ENCODE data around the gene MAN2A1.

- PRO-cap = no peak
- RAMPAGE, long total RNA, 2 experiments = no peak in any of the 2 experiments
Observed at GRCh38 chr5:98927040-98927684, 1.6 kb downstream of the CHD1 start.

DNA sequence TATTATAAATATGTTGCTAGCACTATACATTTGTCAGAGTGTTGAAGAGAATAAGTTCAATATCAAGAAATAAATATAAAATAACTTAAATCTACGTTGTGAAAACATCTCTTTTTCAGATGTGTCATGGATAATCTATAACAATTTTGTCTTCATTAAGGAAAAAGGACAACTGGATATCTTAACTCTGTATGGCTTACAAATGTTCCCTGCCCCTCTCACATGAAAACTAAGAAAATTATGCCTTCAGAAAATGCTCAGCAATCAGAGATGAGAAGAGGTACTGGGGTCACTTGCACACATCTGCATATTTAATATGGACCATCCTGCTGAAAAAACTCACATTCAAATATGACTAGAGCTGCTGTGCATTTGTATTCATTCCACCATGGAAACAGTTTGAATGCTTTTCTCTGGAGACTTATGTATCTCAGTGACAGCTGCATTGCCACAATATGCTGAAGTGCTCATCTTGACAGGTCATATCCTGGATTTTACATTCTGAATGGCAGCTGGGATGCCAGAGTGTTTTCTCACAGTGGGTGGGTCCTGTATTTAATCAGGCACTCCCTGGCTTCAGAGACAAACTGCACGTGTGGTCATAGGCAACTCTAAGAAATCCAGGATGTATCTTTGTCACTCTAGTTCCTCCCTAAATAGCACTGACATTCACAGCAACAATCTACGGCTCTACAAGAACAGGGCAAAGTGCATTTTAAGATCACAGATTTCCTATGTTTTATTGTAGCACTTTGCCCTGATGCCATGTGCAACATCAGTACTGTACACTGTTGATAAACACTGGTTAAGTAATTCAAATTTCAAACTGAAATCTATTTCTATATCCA is 75.7 kb downstream of the ST8SIA4 start:
- PRO-cap = no peak
- RAMPAGE, long total RNA, 2 experiments = no peak in any of the 2 experiments

- PRO-cap = no peak
- RAMPAGE, long total RNA, 2 experiments = no peak in any of the 2 experiments
Observed at GRCh38 chr5:100855802-100856473, 47.1 kb downstream of the ST8SIA4 start.

DNA sequence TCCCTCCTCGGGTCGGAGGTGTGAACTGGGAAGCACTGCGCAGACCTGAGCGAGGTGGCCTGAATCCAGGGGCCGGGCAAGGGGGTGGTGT is 739 bp upstream of the PAM start:
- PRO-cap = no peak
- RAMPAGE, long total RNA, 2 experiments = no peak in any of the 2 experiments

GRCh38 chr5:102868011-102868313 is 112.9 kb downstream of the PAM start:
- PRO-cap = no peak
- RAMPAGE, long total RNA, 2 experiments = no peak in any of the 2 experiments

GRCh38 chr5:103017071-103017637 is 102.8 kb downstream of the GIN1 start:
- PRO-cap = no peak
- RAMPAGE, long total RNA, 2 experiments = no peak in any of the 2 experiments

- PRO-cap = no peak
- RAMPAGE, long total RNA, 2 experiments = no peak in any of the 2 experiments
Observed at GRCh38 chr5:103120667-103121457, 761 bp downstream of the PPIP5K2 start.

DNA sequence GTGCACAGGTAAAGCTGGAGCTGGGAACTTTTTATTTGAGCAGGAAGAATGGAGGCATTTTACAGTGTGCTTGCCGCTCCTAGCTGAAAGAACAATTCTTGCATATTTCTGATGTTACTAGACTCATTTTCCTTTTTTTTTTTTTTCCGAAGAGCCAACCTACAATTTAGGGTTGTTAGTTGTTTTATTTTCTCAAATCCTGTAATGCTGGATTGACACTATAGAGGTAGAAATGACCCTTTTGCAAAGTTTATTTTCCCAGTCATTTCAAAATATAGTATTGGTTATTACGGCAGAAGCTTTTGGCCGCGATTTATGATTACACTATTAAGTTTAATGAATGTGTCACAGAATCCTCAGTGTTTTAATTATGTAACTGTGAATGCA is 1.5 kb downstream of the MACIR start:
- PRO-cap = no peak
- RAMPAGE, long total RNA, 2 experiments = no peak in any of the 2 experiments

GRCh38 chr5:107464447-107464758 is 206.3 kb downstream of the EFNA5 start:
- PRO-cap = no peak
- RAMPAGE, long total RNA, 2 experiments = no peak in any of the 2 experiments

- PRO-cap = no peak
- RAMPAGE, long total RNA, 2 experiments = no peak in any of the 2 experiments
Observed at GRCh38 chr5:108686114-108686642, 61.5 kb upstream of the FER start.

DNA sequence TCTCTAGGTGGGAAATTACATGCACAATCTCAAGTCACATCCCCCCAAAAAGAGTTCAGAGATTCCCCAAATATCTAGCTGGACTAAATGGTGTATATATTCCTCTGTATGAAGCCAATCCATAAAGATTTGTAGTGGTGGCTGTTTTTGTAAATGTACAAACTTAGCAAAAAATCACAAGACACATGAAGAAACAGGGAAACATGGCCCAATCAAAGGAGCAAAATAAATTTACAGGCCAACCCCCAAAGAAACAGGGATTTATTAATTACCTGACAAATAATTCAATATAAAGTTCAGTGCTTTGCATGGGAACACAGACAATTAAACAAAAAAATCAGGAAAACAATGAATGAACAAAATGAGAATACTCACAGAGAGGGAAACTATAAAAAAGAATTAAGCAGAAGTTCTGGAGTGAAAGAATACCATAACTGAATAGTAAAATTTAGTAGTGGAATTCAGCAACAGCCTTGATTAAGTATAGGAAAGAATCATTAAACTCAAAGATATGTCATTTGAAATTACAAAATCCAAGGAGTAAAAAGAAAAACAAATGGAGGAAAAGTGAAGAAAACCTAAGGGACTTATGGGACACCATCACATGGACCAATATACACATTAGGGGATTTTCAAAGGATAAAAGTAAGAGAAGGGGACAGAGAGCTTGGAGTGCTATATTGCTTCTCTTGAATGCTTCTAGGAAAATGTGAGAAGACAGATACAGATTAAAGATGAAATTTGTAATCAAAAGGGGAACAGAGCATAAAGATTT is 319.3 kb downstream of the PJA2 start:
- PRO-cap = no peak
- RAMPAGE, long total RNA, 2 experiments = no peak in any of the 2 experiments

DNA sequence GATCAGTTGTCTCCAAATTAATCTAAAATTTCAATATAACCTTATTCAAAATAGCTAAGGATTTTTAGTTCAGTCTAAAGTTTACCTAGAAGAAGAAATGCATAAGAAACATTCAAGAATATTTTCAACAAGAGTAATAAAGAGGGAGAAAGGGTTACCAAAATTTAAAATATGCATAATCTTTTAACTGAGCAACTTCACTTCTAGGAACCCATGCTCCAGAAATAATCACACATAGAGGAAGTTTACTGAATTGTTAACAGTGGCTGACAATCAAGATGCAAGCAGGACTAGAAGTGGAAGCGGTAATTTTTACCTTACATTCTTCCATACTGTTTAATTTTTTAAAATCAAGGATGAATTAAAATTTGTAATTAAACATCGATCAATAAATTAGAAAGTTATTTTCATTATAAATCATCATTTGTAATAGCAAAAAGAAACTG is 1.8 kb downstream of the PJA2 start:
- PRO-cap = no peak
- RAMPAGE, long total RNA, 2 experiments = no peak in any of the 2 experiments

DNA sequence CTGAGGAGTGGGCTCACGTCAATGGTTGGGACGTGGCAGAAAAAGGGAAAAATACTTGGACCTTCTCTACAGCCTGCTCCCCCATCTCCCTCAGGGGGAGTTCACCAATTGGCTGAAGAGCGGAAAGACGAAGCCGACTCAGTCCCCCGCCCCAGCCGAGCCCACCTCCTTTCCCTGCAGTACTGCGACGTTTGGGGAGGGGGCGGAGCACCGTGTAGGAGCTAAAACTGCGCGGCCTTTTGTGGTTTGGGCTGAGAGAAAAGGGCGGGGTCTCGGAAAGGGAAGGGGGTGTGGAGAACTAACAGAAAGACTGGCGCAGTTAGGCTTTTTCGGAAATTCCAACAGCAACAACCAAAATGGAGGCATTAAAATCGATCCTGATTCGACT is 352 bp upstream of the PJA2 start:
- PRO-cap = bidirectional peak, plus-strand start at position 141 of the sequence, minus-strand start outside the sequence; unidirectional peak, plus-strand start at position 282 of the sequence
- RAMPAGE, long total RNA, 2 experiments = no peak in any of the 2 experiments

- PRO-cap = bidirectional peak, plus-strand start at chr5:109689438, minus-strand start at chr5:109689276; bidirectional peak, plus-strand start at chr5:109689692, minus-strand start at chr5:109689619; bidirectional peak, plus-strand start at chr5:109690049, minus-strand start at chr5:109689833; bidirectional peak, plus-strand start at chr5:109690299, minus-strand start at chr5:109690112
- RAMPAGE, long total RNA, 2 experiments = no peak in any of the 2 experiments
Observed at GRCh38 chr5:109689146-109690212, at the start of gene MAN2A1. TSS of gene MAN2A1 (plus strand) at chr5:109689927.

GRCh38 chr5:109709185-109709555 is 19.4 kb downstream of the MAN2A1 start:
- PRO-cap = no peak
- RAMPAGE, long total RNA, 2 experiments = no peak in any of the 2 experiments

- PRO-cap = no peak
- RAMPAGE, long total RNA, 2 experiments = no peak in any of the 2 experiments
Observed at GRCh38 chr5:109767294-109767967, 77.7 kb downstream of the MAN2A1 start.

- PRO-cap = no peak
- RAMPAGE, long total RNA, 2 experiments = no peak in any of the 2 experiments
Observed at GRCh38 chr5:109774517-109775044, 84.9 kb downstream of the MAN2A1 start.

DNA sequence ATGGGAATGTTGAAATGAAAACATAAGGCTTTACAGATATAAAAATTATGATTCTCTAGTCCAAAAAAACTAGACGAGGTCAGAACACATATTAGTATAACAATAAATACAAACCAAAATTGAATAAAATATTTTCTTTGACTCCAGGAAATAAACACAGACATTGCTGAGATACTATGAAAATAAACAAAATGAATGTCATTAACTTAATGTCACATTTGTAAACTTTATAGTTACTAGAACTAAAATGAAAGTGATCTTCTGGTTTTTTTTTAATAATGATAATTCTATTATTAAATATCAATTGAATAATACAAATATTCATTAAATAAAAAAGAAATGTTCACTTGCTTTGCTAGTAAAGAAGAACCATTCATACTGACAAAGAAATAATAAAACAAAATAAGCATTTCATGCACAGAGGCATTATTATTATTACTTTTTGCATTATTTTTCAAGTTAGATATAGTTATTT is 230.9 kb downstream of the TMEM232 start:
- PRO-cap = no peak
- RAMPAGE, long total RNA, 2 experiments = no peak in any of the 2 experiments

DNA sequence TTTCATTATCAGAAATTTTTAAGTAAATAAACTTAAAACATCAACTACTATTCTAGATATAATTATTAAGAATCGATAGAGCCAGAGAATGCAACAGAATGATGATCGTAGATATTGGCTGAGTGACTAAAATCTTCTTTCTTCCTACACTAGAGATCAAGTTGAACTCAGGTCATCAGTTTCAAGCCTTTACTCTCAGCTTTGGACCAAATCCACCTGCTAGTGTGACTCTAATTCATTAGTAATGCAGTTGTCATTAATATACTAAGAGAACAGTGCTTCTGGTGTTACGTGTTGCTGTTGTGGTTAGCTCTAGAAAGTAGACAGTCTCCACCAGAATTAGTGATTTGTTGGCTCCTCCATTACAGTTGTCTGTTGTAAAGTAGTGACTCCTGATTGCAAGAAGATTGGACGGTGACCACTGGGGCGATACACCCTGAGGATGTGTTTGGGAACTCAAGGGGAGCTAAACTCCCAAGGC is 3.0 kb downstream of the CAMK4 start:
- PRO-cap = no peak
- RAMPAGE, long total RNA, 2 experiments = no peak in any of the 2 experiments

DNA sequence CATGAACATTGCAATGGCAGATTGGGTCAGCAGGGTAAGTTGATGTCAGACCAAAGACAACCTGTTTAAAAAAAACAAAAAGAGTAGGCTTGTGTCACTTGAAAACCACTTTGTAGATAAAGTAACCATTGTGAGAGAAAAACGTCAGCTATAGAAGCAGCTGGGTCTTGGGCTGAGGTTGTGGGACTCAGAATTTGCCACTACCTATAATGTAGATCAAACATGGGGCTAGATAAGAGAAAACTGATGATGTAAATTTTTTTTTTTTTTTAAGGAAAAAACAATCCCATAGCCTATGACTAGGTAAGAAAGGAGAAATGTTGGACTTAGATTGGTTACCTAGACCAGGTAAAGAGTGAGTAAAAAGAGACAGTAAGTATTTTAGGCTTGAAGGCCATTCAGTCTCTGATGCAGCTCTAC is 8.3 kb downstream of the CAMK4 start:
- PRO-cap = no peak
- RAMPAGE, long total RNA, 2 experiments = no peak in any of the 2 experiments

All from breast epithelium (tissue), 2 donors.